Ishikawa (cell line): ENCODE data around the genes TBC1D23, TOMM70, IMPG2 and NXPE3.

- RRBS = no CpG with 5 or more reads among the region's 27 CpGs
These were observed 570 bp upstream of the CMSS1 start for GRCh38 chr3:99816944-99817640.

DNA sequence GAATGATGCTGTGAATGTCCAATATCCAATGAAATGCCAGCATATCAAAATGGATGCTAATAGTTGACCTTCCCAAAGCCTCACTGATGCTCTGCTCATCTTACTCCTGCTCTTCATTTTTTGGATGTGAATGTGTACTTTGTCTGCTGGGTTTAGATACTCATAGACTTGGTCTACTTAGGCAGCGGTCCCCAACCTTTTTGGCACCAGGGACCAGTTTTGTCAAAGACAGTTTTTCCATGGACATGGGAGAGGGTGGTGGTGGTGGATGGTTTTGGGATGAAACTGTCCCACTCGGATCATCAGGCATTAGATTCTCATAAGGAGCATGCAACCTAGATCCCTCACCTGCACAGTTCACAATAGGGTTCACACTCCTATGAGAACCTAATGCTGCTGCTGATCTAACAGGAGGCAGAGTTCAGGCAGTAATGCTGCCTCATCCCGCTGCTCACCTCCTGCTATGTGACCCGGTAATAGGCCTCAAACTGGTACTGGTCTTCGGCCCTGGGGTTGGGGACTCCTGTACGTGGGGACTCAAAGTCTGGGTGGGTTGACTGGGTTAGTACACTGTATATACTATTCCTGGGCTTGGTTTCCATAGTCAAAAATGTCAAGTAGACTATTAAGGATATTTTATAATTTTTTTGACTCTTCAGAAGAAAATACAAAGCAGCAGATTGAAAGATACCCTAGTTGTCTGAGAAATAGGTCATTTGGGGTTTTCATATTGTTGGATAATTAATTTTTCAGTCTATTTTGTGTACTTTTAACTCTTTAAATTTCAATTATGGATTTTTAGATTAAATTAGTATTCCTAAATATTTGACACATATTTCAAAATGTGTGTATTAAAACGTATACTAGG lies 45.4 kb downstream of the CMSS1 start:
- RRBS = no CpG with 5 or more reads among the region's 7 CpGs

DNA sequence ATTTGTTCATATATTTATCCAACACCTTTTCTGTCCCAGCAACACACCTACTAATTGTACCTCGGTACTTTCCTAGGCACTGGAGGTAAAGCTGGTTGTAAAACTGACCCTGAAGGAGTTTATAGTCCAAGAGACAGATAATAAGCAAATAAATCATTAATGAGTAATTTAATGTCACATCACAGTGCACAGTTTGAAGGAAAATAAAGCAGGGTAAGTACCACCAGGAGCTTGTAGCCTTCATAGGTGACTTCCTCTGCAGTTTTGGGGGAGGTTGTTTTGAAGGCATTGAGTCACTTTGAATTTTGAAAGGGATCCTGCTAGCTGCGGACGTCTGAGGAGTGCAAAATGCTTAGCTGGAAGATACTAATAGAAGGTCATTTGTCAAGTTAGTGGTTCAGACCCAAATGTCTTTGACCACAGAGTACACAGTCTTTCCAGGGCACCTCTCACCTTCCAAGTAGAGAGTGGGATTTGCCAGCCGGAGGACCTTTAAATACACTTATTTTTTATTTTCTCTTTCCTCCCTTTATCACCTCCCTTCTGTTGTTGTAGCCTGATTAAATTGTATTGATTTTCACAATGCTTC lies 53.8 kb downstream of the CMSS1 start:
- RRBS = no CpG with 5 or more reads among the region's 4 CpGs

DNA sequence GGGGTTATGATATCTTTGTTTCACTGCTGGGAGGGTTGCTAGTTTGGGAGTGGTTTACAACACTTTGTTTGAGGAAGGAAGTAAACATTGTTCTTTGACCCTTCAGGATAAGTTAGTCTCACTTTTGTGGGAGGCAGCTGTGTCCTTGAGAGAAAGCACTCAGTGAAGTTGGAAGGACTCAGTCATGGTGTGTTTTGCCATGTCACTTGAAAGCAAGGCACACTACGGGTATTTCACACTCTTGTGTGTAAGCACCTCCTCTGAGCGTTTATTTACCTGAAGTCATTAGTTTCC lies 103.3 kb downstream of the CMSS1 start:
- RRBS = no CpG with 5 or more reads among the region's 2 CpGs

DNA sequence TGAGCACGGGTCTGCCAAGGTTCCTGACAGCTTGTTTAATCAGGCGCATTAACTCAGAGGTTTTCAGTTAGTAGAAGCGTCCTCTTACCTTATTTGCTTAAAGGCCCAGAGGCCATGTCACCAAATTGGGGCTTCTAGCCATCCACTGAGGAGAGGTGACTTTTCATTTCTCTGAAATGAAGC lies 10.5 kb downstream of the FILIP1L start:
- RRBS = no CpG with 5 or more reads among the region's 3 CpGs

- RRBS = 1% methylated on average over 12 of the region's 40 CpGs
These were observed at the start of gene TBC1D23 for GRCh38 chr3:100260618-100261145. Gene TBC1D23, plus strand, starts transcription at chr3:100260992.

DNA sequence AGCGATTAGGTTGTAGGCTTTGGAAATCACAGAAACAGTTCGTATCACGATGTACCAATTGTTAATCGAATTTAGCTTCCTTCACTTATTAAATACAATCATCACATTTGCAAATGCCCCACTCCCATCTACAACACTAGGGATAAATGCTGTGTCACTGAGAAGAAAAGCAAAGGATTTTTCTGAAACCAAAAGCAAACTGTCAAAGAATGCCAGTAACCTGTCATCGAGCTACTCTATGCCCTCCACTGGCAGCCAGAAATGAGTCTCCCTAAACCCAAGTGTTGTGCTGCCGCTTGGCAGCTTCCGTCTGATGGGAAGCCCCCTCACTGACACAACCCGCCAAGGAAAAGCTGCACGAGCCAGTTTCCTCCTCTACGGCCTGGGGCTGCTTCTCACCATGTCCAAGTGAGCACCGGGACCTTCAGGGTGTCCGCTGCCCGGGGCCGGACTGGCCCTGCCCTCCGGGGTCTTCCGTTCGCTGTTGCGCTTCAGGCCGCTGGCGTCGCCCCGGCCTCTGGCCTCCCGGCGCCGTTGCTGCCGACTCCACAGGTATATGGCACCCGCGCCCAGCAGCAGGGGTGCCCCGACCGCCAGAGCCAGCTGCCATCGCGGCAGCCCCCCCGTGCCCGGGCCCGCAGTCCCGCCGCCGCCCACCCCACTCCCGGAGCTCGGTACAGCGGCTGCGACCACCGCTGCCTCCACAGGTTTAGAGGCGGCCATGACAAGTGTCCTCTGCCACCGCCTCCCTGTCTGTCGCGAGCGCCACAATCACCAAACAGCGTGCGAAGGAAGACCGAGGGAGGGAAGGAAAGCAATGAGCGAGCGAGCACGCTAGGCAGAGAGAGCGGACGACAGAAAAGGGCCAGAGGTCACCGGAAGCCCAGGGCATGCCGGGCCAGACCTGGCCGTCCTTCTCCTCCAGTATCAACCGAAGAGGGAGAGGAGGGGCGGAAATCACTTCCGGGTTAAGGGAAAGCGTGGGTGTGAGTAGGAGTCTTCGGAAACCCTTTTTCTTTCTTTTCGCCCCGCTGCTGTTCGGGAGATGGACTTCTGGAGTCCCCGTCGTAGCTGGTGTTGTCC lies at the start of gene TOMM70:
TOMM70 (minus strand) TSS at position 863 of the 1,083 bp plus-strand sequence.
- RRBS = 2% methylated on average over 26 of the region's 69 CpGs

- RRBS = no CpG with 5 or more reads among the region's 4 CpGs
These were observed 37.8 kb upstream of the TMEM45A start for GRCh38 chr3:100454494-100455051.

DNA sequence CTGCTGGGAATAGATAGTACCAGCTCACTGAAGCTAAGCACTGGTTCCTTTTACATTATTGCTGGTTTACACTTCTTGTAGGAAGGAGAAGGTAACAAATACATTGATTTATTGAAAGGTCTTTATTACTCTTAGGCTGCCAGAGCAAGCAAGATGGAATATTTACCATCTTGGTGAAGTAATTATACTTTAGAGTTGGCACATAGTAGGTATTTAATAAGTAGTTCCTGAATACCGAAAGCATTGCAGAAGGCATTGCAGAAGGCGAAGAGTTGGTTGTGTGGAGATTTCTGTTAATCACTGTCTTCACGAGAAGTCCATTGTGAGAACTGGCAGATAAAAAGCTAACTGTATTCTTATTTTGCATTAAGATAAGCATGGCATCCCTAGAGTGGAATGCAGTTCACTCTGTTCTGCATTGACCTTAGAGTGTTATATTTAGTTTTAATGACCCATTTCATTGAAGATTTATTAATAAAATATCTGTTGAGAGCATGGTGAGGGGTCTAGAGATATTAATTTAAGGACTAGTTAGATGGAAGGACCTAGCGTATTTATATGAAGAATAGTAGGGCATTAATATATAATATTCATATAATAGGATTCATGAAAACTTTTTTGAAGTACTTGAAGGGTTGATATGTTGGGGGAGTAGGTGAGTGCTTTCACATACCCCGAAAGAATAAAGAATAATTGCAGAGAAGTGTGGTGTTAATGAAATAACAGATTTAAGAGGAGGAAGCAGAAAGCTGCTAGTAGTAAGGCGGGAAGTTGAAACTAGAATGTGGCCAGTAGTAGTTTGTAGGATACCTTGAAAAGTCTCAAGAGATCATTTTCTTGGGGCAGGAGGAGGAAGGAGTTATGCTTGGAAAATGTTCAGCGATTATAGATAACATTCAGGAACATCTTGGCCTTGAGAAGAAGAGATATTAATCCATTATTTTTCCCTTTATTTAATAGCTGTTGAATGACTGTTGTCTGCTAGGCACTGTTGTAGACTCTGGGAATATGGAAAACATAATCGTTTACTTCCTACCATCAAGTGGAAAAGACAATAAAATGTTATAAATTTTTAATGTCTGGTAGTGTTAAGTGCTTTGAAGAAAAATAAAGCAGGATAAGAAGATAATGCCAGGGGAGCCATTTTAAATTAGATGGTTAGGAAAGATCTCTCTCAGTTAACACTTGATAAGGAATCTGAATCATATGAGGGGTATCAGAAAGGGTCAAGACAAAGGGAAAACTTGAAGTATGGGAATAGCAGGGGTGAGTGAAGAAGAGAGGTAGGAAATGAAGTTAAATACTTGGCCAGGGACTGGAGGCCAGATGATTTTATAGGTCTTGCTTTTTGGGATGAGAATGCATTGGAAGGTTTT lies 2.9 kb downstream of the TFG start:
- RRBS = no CpG with 5 or more reads among the region's 8 CpGs

DNA sequence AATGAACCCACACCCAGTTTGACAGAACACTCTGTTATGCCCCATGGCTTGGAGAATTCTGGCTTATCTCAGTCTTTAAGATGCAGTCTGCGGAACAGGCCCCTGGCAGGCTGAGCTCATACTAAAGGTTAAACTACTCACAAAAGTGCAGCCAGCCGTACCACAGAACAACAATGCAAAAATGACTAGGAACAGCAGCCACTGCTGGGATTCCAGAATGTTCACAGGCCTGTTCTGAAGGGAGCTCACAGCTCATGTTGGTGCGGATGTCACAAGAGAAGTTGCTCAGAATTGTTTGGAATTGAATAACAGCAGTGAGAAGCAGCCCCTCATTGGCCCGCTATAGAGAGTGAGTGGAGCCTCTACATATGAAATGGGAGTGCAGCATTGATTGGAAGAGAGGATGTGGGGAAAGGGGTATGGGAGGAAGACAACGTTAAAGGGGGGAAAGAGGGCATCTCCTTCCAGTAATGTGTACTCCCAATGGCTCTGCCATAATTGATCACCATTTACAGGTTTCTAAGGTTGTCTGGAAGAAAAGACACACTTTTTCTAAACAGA lies 78.9 kb downstream of the ABI3BP start:
- RRBS = no CpG with 5 or more reads among the region's 5 CpGs

GRCh38 chr3:101319235-101320169 lies 873 bp downstream of the IMPG2 start:
- RRBS = no CpG with 5 or more reads among the region's 9 CpGs

- RRBS = no CpG with 5 or more reads among the region's 1 CpG
These were observed at the start of gene IMPG2 for GRCh38 chr3:101320316-101320617. Gene IMPG2, minus strand, starts transcription at chr3:101320575.

GRCh38 chr3:101320618-101320918 lies 193 bp upstream of the IMPG2 start:
- RRBS = no CpG with 5 or more reads among the region's 1 CpG

GRCh38 chr3:101567253-101568151 lies 5.8 kb downstream of the TRMT10C start:
- RRBS = no CpG with 5 or more reads among the region's 7 CpGs

- RRBS = no CpG with 5 or more reads among the region's 15 CpGs
These were observed 42.1 kb downstream of the ZBTB11 start for GRCh38 chr3:101634552-101635442.

GRCh38 chr3:101639127-101639658 lies 37.7 kb downstream of the ZBTB11 start:
- RRBS = no CpG with 5 or more reads among the region's 11 CpGs

DNA sequence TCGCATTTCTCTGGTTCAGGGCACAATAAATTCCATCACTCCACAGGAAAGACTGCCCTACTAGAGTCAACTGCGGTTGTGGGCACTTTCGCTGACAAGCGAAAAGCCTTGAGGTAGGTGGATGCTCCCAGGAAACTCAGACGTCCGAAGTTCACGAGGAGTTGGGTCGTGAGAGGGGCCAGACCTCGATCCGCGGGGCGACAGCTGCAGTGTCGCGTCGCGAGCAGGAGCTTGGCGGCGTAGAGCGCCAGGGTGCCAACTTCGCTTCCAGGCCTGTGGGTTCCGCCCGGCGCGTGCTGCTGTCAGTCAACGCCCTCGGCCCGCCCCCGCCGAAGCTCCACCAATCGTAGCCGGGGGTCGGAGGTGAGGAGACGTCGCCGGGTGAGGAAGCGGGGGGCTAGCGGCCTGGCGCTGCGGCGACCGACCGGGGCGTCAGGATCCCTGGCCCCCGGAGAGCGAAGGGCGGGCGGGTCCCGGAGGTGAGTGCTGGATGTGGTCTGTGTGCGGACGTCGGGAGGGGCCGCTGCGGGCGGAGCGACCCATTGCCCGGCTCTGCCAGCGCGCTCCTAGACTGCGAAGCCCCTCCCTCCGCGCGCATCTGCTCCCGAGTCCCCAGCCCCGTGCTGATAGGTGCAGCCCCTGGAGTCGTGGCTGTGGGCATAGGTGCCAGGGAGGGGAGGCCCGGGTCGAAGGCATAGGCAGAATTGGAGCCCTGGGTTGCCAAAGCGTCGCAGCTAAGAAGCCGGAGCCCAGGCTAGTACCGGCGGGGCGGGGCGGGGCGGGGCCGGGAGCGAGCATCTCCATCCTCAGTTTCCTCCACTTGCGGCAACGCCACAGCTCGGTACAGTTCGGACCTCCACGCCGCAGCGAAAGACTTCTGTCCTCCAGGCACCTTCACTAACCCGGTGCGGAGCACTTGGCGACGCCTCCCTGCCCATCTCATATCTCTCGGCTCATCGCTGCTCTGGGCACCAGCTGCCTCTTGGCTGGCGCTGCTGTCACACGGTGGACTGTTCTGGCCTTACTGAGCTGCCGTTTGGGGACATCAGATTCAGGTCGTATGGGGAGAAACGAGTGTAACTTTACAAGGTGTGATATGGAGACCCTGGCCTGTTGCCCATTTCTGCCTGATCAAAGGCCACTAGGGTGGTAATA lies at the start of gene NXPE3:
NXPE3 (plus strand) TSS at position 366 of the 1,155 bp plus-strand sequence.
- RRBS = 2% methylated on average over 37 of the region's 95 CpGs

DNA sequence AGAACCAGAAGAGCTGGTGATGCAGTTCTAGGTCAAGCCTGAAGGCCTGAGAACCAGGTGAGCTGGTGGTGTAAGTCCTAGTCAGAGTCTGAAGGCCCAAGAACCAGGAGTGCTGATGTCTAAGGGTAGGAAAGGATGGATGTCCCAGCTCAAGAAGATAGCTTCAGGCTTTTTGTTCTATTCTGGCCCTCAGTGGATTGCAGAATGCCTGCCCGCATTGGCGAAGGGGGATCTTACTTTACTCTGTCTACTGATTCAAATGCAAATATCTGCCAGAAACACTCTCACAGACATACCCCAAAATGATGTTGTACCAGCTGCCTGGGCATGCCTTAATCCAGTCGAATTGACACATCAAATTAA lies 2.5 kb upstream of the NFKBIZ start:
- RRBS = no CpG with 5 or more reads among the region's 3 CpGs

DNA sequence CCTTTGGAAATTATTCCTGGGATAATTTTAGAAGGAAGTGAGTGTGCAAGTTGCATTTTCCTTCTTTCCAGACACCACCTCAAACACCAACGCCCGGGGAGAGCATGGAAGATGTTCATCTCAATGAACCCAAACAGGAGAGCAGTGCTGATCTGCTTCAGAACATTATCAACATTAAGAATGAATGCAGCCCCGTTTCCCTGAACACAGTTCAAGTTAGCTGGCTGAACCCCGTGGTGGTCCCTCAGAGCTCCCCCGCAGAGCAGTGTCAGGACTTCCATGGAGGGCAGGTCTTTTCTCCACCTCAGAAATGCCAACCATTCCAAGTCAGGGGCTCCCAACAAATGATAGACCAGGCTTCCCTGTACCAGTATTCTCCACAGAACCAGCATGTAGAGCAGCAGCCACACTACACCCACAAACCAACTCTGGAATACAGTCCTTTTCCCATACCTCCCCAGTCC lies 3.7 kb downstream of the NFKBIZ start:
- RRBS = no CpG with 5 or more reads among the region's 5 CpGs